Mesenchymal stem cell of adipose (primary cell): Measurements from ENCODE around the genes WFIKKN2, NME2, MBTD1 and CA10.

GRCh38 chr17:50750887-50751355 is 16.4 kb downstream of the ANKRD40CL start:
- CAGE, long polyA plus RNA, result no peak

- CAGE, long polyA plus RNA, result no peak
Measured at GRCh38 chr17:50802723-50803175, 32.6 kb upstream of the WFIKKN2 start.

DNA sequence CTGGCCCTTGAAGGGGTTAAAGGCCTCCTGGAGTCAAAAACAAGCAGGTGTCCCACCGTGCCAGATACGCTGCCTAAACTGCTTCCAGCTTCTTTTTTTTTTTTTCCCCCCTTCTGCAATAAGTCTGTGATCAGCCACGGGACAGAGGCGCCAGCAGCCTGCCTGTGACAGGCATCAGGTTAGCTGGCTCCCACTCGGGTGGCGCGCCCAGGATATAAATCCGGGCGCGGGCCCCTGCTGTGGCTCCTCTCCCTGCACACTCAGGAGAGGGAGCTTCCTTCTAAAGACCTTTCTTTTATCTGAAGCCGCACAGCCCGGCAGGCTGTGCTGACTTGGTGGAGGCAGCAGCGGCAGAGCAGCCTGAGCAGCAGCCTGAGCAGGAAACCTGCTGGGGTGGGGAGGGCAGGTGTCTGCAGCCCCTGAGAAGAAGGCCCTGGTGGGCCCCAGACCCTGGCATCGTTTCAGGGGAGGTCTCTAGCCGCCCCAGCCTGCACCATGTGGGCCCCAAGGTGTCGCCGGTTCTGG is at the start of gene WFIKKN2:
Gene WFIKKN2, plus strand, starts transcription at position 144 of the 525 bp plus-strand sequence.
- CAGE, long polyA plus RNA, result no peak

DNA sequence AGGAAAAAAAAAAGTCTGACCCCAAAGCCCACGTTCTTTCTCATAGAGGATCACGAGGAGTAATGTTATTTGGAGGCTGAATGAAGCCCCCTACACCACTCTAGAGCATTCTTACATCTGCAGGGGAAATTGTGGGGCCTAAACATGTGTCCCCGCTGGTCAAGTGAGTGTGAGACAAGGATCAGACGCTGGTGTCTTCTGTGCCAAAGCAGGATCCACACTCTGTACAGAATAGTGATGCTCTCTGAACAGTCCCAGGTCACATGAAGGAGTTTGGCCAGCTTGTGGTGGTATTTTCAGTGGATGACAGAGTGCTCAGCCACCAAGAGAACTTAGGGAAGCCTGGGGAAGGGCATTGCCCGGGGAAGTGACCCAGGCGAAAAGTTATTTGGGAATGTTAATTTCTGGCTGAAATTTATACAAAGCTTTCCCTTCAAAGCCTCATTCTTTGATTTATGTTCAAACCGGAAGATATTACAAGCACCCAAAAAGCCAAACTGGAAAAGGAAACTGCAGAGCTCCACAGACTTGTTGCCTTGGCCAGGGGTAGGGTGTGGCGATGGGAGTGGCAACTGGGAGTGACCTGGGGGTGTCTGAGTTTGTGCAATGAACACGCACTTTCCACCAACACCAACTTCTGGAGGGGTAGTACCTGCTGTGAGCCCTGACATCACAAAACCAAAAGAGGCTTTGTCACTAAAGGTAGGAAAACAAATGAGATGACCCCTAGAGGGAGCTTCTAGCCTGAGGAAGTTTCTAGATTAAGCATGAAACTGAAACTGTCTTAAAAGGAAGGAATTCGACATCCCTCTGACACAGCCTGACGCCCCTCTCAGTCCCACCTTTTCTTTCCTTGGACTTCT is 14.4 kb downstream of the TOB1 start:
- CAGE, long polyA plus RNA, result no peak

DNA sequence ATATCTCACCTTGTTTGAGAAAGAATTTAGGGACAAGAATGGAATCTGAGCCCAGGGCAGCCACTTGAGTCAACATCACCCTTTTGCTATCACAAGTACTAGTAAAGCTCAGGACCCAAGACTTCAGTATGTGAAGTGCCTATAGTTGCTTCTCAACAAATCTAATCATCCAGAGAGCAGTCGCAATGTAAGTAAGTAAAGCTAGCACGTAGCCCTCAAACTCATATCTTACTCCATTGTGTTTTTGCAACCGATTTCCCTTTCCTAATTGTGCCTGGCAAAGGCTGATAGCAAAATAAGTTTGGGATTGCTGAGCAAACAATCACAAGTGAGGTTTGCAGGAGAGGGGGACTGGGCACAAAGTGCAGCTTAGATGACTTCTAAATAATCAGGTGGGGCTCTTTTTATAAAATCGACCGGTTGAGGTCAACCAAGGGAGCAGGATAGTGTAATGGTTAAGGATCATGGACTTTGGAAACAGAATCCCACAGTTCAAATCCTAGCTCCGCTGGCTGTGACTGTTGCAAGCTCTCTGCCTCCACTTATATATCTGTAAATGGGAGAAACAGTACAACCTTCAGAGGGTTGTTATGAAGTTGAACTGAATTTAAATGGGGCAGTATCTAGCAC is 13.0 kb downstream of the TOB1 start:
- CAGE, long polyA plus RNA, result no peak

- CAGE, long polyA plus RNA, result no peak
Measured at GRCh38 chr17:50904989-50906004, 39.1 kb upstream of the TOB1 start.

GRCh38 chr17:50916216-50917149 is 50.3 kb upstream of the TOB1 start:
- CAGE, long polyA plus RNA, result no peak

DNA sequence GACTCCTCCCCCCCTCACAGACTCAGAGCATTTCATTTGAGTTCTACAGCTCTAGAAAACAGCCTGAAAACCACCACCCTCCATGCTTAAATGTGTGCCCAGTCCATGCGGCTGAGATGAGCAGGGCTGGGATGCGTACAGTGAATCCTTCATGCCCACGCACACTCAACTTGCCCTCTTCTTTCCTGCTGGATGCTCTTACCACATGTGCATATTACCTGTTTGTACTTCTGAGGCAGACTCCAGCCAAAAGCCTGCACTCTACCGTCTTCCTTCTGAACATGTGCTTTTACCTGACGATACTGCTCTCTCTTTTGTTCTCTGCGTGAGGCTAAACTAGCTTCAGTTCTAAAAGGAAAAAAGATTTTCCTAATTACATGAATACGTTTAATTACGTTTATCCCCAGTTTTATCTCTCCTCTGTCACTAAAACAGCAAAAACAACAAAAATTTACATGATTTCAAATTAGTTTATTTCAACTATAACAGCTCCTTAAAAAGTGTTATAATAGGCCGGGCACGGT is 124.3 kb downstream of the SPAG9 start:
- CAGE, long polyA plus RNA, result no peak

DNA sequence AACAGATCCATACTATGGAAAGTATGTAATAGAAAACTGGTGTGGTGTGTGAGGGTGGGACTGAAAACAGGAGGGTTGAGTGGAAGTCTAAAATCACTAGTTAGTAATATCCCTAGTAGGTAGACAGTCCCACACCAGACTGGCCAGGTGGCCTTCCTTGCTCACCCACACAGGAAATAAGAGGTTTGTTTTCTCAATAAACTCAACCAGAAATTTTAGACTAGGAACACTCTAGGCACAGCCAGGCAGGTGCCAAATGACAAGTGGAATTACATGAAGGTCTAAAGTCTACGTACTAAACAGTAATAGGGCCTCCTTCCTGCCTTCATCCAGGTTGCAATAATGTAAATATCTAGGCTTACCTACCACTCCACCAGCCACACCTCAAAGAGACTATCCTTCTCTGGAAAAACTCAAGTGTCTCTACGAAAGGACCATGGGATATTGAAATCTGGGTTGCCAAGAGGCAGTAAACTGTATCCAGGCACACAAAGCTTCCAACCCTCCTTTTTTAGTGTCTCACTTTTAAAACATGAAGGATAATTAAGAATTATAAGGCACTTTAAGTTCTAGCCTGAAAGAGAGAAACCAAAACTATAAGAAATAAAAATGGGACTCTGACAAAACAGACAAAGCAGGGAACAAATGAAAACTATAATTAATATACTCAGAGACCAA is 26.8 kb downstream of the SPAG9 start:
- CAGE, long polyA plus RNA, result no peak

- CAGE, long polyA plus RNA, result no peak
Measured at GRCh38 chr17:51120927-51121579, 385 bp upstream of the SPAG9 start.

GRCh38 chr17:51153729-51154600 is 606 bp downstream of the NME1 start:
- CAGE, long polyA plus RNA, result no peak

- CAGE, long polyA plus RNA, result no peak
Measured at GRCh38 chr17:51166112-51167006, at the start of gene NME2. Gene NME2, plus strand, starts transcription at chr17:51166411.

DNA sequence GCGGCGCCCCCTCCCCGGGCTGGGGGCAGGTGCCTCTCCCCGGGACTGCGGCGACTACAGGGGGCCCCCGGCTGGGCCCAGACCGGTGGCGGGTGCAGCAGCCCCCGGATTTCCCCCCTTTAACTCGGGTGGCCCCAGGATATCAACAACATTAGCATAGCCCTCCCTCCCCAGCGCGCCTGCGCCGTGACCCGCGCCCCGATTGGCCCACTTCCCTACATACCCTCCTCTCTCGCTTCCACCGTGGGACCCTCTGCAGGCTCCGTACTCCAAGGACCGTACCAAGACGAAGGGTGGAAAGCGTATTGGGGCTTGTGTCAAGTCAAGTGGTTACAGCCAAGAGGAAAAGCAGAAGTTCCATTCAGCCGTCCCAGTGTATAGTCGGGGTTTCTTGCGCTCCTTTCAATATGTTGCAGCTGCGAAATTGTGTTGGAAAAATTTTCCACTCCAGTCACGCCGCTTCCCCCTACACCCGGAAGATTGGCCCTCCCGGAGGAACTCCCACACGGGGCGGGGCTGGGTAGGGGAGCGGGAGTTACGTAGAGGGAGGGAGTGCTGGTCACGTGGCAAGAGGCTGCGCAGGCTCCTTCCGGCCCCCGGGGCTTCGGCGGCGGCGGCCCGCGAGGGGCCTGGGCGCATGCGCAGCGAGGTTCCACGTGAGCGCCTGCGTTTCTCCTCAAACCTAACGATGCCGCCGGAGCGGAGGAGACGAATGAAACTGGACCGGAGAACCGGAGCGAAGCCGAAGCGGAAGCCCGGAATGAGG is at the start of gene MBTD1:
Gene MBTD1, minus strand, starts transcription at position 153 of the 766 bp plus-strand sequence.
- CAGE, long polyA plus RNA, result no peak

GRCh38 chr17:52158183-52159320 is at the start of gene CA10:
Gene CA10, minus strand, starts transcription at chr17:52158714.
- CAGE, long polyA plus RNA, result no peak

GRCh38 chr17:52389634-52390045 is 231.1 kb upstream of the CA10 start:
- CAGE, long polyA plus RNA, result no peak

DNA sequence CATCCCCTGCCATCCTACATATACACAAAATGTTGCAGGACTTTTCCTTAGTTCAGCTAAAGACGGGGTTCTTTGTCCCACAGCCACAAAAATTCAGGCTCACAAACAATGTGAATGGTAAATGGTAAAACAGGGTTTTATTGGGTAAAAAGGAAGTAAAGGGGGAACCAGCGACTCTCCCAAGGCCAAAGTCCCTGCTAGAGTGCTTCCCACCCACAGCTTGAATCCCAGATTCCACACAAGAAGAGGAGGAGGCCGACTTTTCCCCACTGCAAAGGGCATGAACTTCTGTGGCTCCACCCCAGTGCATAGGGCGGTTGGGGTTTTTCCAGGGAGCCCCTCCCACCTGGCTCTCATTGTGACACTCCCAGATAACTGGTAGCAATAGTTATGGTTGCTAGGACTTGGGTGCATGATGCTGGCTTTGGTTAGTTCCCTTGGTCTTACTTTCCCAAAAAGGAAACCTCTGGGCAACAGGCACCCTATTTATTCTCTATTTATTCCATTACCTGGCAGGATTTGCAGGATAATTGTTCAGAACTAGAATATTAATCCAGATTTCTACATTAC is 666.0 kb upstream of the CA10 start:
- CAGE, long polyA plus RNA, result no peak

- CAGE, long polyA plus RNA, result no peak
Measured at GRCh38 chr17:52828669-52829139, 670.2 kb upstream of the CA10 start.

- CAGE, long polyA plus RNA, result no peak
Measured at GRCh38 chr17:55284071-55285226, 19.7 kb downstream of the HLF start.

- CAGE, long polyA plus RNA, result no peak
Measured at GRCh38 chr17:55443245-55443838, 21.7 kb upstream of the MMD start.

DNA sequence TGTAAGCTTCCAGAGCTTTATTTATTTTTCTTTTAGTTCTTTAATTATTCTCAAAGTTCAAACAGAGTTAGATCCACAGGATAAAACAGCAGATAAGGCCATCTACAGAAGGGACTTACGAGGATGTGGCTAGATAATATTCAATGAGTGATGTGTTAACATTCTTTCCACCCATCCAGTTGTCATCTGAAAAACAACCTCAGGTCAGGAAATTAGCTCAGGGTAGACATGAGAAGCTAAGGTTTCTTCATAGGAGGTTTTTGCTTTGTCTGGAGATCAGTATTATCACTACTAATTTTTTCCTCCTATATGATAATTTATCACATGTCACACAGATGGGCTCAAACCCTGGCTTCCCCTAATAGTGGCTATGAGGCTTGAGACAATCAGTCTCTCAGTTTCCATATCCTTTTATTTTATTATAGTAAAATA is 25.3 kb upstream of the MMD start:
- CAGE, long polyA plus RNA, result no peak